ENCODE measurements around a stretch of chr9.

DNA sequence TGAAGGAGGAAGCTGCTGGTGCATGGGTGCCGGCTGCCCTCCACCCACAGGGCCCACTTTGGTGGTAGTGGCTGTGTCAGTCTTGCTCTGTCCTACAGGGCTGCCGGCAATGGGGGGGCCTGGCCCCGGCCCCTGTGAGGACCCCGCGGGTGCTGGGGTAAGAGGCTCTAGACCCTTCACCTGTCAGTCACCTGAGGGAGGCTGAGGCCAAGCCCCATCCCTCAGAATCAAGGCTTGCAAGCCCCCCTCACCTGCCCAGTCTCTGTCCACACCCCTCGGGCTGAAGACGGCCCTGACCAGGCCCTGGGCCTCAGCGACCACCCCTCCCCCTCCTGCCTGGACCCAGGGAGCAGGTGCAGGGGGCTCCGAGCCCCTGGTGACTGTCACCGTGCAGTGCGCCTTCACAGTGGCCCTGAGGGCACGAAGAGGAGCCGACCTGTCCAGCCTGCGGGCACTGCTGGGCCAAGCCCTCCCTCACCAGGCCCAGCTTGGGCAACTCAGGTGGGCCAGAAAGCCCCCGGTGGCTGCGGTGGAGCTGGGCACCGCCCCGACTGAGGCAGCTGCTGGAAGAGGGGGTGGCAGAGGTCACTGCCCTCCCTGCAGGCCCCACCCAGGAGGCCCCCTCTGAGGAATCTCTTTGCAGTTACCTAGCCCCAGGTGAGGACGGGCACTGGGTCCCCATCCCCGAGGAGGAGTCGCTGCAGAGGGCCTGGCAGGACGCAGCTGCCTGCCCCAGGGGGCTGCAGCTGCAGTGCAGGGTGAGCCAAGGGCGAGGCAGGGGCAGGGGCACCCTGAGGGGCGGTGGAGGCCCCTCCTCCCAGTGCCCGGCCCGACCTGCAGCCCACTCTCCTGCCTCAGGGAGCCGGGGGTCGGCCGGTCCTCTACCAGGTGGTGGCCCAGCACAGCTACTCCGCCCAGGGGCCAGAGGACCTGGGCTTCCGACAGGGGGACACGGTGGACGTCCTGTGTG, 7.8 kb downstream of the ENTPD8 start:
- RRBS = 89% methylated on average over 3 of the region's 33 CpGs

DNA sequence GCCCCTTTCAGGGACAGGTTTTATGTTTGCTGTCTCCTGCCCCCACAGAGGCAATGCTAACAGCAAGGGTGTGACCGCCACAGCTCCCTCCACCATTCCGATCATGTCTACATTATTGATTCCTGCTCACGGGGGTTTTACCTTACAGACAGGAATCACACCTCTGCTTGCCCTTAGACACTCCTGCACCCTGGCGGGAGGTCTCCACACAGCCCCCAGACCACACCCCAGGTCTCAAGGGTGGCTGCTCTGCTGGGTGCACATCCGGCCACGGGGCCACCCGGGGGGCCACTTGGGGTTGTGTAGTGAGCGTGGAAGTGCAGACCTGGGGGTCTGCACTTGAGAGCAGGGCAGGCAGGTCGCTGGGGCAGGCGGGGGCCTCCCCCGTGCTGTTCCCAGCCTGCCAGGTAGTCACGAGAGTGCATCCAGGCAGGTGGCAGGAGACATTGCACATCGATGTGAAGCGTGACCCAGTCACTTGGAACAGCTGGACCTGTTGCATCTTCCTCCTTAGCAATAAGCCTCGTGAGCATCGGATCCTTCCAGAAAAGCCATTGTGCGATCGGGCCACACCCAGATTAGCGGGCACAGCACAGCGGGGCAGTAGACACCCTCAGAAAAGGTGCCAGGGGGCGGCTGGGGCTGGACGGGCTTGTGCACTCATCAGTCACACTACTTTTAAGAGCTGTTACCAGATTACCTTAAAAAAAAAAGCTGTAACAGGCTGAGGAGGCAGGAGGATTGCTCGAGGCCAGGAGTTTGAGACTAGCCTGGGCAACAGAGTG, 4.8 kb upstream of the ENTPD8 start:
- RRBS = no CpG with 5 or more reads among the region's 23 CpGs

DNA sequence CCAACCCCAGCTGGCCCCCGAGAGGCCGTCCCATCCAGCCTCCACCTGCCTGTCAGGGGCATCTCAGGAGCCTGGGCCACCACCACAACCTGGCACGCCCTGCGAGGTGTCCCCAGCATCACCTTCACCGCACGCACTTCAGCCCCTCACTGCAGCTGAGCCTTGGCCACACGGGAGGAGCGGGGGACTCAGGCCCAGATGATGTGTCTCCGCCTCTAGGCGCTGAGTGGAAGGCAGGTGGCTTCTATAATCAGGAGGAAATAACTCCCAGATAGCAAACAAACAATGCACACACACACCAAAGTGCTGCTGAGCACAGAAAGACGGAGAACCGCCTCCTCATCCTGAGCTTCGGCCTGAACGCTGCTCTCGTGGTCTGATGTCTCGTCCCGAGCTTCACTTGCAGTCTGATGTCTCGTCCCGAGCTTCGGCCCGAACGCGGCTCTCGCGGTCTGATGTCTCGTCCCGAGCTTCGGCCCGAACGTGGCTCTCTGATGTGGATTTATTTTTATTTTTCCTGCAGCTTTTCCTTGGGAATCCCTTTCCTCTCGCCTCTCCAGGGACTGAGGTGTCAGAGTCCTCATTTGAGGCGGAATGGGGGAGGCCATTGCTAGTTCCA, 28.7 kb upstream of the NSMF start:
- RRBS = no CpG with 5 or more reads among the region's 32 CpGs

DNA sequence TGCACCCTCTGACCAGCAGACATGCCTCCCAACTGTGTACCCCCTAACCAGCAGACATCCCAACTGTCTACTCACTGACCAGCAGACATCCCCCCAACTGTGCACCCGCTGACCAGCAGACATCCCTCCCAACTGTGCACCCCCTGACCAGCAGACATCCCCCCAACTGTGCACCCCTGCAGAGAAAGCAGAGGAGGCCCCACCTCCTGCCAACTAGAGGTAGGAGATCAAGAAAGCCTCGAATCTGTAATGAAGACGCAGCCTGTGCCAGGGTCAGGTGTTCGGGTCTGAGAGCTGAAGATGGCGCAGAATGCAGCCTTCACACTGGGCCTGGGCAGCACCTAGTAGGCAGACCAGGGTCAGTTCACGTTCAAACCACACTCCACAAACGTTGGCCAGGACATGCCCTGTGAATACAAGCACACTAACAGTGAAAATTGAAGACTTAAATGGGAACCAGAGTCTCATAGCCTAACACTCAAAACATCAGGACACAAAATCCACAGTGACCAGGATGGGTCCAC, 29.9 kb upstream of the NSMF start:
- RRBS = no CpG with 5 or more reads among the region's 7 CpGs

DNA sequence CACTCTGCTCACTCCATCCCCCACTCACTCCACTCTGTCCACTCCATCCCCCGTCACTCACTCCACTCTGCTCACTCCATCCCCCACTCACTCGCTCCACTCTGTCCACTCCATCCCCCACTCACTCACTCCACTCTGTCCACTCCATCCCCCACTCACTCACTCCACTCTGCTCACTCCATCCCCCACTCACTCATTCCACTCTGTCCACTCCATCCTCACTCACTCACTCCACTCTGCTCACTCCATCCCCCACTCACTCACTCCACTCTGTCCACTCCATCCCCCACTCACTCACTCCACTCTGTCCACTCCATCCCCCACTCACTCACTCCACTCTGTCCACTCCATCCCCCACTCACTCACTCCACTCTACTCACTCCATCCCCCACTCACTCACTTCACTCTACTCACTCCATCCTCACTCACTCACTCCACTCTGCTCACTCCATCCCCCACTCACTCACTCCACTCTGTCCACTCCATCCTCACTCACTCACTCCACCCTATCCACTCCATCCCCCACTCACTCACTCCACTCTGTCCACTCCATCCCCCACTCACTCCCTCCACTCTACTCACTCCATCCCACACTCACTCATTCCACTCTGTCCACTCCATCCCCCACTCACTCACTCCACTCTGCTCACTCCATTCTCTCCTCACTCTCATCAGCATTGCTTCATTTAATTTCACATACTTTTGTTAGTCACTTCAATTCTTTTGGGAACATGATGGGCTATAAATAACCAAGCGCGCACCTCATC, 31.6 kb downstream of the PNPLA7 start:
- RRBS = no CpG with 5 or more reads among the region's 4 CpGs

GRCh38 chr9:137552397-137552897, 768 bp downstream of the MRPL41 start:
- RRBS = no CpG with 5 or more reads among the region's 17 CpGs

- RRBS = no CpG with 5 or more reads among the region's 4 CpGs
Observed at GRCh38 chr9:137602770-137603206, 2.7 kb upstream of the ARRDC1 start.

GRCh38 chr9:137631948-137632653, 13.3 kb downstream of the EHMT1 start:
- RRBS = no CpG with 5 or more reads among the region's 17 CpGs

DNA sequence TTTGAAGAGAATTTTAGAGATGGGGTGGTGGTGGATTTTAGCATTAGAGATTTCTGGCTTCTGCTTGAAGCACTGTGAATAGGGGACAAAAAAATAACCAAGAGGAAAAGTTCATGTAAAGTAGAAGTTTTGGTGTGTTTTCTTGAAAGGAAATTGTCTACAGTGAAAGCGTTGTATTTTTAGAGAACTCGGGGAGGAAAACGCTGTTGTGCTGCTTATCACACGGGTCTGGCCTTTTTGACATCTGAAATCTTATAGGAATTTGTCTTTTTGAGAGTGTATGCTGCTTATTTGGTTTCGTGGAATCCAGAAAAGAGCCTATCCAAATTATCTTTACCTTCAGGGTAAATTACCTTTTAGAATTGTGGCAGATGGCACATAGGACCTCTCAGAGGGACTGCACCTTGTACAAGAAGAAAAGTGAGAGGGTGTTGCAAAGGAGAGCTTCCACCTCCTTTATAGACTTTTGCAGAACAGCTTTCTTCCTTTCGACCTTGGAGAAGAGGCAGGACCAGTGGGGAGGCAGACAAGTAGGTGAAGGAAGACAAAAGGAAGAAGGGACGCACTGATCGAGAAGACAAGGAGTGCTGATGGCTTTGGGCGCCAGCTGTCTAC, 48.9 kb downstream of the EHMT1 start:
- RRBS = no CpG with 5 or more reads among the region's 9 CpGs

GRCh38 chr9:137682260-137683052, 63.7 kb downstream of the EHMT1 start:
- RRBS = no CpG with 5 or more reads among the region's 18 CpGs

GRCh38 chr9:137705366-137706536, 86.9 kb downstream of the EHMT1 start:
- RRBS = no CpG with 5 or more reads among the region's 21 CpGs

DNA sequence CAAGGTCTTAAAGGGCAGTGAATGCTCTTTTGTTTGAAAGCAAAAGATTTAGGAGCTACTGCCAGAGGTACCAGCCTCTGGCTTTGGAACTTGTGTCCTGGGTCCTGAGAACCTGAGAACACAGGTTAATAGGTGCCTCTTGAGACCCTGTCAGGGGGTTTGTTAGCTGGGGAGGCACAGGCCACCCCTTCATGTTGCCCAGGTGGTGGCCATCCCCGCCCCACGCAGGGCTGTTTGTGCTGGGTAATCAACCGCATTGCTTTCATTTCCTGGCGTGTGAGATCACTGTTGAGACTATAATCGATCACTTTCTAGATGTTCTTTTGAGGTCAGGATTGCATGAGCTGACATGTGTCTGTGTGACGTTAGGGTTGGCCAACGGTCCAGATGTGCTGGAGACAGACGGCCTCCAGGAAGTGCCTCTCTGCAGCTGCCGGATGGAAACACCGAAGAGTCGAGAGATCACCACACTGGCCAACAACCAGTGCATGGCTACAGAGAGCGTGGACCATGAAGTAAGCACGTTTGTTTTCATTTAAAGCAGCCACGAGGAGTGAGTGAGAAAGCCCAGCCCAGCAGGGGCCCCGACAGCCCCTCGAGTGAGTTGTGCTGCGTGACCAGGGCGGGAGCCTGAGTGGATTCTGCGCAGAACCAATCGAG, 115.1 kb upstream of the CACNA1B start:
- RRBS = no CpG with 5 or more reads among the region's 20 CpGs